Diencephalon (tissue), 2 donors: ENCODE measurements around a stretch of chr2.

GRCh38 chr2:127658624-127658907 lies 12.6 kb downstream of the GPR17 start:
- RAMPAGE, long total RNA = no peak

- RAMPAGE, long total RNA = no peak
Observed at GRCh38 chr2:127664462-127665048, 10.8 kb downstream of the LIMS2 start.

DNA sequence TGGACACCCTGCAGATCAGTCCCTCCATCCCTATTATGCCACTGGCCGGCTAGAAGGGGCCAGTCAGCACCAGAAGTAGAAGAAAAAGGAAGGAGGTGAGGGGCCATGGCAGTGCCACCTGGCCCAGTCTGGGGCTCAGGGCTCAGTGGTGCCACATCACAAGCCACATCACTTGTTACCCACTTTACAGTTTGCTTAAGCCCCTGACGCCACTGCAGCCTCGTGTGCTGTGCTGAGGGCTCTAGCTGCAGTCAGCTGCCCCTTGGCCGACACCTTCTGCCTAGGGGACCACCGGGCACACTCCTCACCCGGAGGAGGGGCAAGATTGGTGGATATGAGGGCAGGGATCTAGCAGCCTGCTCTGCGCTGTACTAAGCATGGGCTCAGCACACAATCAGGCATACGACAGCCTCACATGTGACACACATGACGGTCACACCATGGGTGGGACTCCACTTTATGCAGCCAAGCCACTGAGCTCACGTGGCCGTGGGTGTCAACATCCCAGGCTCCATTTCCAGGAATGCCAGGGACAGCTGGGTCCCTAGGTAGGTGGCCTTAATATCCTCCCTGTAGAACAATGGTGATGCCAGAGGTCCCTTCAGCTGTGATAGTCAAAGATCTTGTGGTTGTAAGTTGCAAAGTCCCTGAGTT lies 3.5 kb downstream of the LIMS2 start:
- RAMPAGE, long total RNA = no peak

GRCh38 chr2:127678897-127679340 lies 3.6 kb upstream of the LIMS2 start:
- RAMPAGE, long total RNA = no peak

- RAMPAGE, long total RNA = no peak
Observed at GRCh38 chr2:127700498-127701017, 739 bp upstream of the SFT2D3 start.

DNA sequence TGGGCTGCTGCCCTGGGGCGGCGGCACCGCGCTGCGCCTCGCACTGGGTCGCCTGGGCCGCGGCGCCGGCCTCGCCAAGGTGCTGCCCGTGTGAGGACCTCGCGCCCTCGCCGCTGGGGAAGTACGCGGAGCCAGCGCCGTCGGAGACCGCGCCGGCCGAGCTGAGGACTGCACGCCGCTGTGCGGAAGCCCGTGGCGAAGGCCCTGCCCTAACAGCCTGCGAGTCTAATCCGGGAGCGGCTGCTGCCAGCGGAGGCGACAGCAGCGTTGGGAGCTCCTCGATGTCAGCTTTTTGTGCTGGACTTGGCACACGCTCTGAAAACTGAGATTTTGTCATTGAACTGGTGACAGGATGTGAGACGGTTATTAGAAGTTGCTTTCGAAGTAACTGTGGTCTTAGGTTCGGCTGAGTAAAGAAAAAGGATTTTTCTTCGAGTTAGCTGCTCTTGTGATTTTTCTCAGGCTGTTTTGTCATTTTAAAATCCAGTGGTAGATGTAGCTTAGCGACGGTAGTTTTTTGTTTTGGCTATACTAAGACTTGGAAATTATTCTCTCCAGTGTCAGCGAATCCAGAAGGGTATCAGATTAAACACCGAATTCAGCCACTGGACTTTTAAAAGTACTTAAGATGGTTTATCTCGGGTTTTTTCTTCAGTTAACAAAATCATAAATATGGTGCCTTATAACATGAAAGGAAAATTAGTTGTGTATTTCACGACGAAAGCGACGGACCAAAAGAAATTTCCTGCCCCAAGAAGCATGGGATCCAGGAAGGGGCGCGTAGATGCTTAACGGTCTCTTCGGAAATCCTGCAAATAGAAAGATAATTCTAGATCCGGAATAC lies 1.0 kb downstream of the SFT2D3 start:
- RAMPAGE, long total RNA = no peak

DNA sequence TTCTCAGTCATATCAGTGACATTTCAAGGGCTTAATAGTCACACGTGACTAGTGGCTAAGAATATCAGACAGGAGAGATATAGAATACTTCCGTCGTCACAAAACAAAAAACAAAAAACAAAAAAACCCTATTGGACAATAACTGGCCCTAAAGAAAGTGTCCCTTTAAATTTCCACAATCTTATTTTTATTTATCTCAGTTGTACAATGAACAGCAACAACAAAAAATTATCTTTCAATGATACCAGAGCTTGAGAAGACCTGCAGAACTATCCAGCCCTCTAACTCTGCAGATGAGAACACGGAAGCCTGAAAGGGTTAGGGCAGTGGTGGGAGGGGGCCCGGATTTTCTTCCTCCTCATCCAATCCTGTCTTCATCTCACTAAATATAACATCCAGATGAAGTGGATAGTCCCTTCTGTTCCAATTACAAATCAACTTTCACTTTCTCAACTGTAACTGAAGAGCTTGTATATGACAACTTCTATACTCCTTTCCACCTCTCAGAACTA lies 32.4 kb downstream of the SFT2D3 start:
- RAMPAGE, long total RNA = no peak

DNA sequence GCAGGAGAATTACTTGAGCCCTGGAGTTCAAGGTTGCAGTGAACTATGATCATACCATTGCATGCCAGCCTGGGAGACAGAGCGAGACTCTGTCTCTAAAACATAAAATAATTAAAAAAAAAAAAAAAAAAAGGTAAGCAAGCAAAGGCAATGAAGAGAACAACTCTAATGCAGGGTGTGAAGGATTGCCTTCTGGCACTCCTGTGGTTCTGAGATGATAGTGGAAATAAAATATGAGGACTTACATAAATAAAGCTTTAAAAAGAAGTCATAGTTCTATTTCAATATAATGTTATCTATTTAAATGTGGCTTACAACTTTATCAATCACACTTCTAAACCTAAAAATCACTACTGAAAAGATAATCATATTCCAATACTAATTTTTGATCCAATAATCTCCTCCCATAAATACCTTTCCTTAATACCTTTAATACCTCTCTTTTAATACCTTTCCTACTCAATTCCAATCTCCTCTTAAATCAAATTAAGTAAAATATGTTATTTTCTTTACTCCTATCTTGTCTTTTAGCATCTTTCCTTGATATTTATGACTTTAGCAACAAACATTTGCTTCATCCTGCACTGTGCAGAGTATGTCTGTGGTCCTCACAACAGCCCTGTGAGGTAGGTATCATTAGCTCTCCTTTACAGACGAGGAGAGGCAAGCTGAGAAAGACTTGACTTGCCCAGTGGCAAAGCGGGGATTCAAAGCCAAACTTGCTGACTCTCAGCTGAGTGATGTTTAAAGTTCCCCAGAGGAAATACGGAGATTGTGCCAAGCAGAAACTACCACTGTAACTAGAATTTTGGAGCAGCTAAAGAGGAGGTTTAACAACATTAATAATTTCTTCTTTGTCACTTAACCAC lies 44.9 kb downstream of the SFT2D3 start:
- RAMPAGE, long total RNA = no peak

DNA sequence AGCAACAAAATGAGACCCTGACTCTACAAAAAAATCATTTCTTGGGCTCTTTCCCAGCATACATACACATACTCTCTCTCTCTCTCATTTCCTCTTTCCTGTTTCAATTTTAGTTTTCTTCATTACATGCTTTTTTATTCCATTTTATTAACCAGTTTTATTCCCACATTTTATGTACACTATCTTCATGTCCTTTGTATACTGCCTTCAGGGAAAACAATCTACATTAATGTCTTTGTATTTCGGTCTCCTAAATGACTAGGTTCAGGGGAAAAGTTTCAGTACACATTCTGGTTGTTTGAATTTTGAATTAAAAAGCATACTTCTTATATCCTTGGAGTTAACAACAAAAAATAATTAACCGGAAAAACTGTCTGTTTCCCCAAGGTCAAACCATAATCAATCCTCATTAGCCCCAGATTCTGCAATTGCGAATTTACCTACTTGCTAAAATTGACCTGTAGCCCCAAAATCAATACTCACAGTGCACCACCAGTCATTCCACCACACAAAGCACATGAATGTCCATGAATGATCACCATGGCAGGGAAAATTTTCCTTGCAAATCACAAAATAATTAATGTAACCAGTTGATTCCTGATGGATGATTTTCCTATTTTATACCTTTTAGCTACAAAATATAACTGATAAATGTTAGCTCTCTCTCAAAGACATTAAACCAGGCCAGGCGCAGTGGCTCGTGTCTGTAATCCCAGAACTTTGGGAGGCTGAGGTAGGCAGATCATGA lies 14.3 kb downstream of the WDR33 start:
- RAMPAGE, long total RNA = no peak

DNA sequence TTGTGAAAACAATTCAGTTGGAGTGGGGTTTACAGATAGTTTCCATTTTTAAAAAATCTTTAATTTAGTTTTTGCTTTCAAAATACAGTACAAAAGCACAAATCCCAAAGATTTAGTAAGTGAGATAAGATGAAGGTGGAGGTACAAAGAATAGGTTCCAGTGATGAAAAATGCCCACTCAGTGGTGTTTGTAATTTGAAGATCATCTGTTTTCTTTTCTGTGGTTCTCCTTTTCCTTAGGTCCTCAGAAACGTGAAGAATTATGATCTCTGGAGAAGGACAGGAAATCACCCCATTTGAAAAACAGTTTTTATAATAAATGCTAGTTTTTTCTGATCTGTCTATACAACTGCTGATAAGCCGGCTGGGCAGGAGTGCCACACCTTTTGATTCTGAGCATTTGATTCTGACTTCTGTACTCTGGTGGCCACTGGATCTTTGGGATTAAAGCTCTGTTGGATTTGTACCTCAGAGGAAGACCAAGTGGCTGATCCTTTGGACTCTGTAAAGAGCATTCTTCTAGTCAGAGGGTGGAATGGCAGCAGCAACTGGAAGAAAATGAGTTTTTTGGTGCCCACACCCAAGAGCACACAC lies 98.6 kb downstream of the UGGT1 start:
- RAMPAGE, long total RNA = no peak

DNA sequence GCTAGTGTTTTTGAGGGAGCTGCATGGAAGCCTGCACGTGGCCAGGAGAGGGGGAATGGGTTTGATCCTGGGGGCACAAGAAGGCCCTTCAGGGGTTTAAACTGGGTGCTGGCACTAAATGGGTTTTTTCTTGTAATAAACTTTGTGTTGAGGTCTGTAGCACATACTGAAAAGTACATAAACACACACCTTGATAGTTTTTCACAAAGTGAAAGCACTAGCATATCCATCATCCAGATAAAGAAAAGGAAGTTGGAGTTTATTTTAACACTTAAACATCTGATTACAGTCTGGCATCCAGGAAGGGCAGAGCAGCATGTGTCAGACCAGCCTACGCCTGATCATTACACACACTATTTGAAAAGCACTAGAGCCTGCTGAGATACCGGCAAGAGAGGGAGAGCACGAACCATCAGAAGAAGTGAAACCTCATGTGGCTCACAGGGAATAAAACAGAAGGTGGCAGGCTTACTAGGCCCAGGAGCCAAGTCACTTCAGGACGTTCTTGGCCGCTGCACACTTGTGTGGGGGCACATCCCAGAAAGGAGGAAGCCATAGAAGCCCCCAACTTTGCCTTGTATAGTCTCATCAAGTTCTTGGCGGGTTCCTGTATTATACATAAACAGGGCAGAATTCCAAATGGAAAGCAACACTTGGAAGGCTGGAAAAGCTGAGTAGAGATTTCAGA lies 105.4 kb downstream of the UGGT1 start:
- RAMPAGE, long total RNA = no peak

GRCh38 chr2:128273654-128274146 lies 45.0 kb downstream of the HS6ST1 start:
- RAMPAGE, long total RNA = no peak

DNA sequence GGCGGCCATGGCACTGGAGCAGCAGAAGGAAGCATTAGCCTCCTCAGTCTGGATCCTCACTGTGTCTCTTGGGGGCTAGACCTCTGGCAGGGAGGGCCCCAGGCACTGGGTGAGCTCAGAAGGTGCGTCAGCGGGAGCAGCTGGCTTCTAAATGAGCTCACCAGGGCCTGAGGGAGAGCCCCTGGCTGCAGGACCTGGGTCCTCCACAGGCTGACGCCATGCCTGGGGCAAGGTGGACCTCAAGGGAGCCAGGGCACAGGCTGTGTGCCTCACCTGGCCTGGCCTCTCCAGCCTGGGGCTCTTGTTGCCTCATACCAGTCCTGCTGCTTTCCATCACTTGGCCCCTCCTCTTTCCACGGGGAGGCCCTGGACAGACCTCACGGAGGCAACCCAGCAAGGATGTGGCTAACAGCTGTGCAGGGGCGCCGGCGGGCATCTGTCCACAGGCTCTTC lies 27.2 kb downstream of the HS6ST1 start:
- RAMPAGE, long total RNA = no peak

DNA sequence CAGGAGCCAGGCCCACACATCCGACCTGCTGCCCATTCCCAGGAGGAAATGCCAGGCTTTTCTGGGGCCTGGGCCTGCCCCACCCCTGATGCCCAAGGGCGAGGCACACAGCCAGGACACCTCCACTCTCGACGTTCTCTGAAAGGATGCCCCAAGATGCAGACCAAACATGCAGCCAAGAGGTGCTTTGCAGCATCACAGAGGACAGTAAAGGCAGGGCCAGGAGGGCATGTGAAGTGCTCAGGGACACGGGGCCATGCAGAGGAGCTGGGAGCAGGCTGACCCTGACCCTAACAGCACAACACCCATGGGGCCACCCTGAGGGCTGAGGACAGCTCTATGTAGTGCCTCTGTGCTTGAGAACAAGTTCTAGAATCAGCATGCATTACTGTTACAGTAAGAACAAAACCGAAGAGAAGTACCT lies 15.6 kb downstream of the HS6ST1 start:
- RAMPAGE, long total RNA = no peak

DNA sequence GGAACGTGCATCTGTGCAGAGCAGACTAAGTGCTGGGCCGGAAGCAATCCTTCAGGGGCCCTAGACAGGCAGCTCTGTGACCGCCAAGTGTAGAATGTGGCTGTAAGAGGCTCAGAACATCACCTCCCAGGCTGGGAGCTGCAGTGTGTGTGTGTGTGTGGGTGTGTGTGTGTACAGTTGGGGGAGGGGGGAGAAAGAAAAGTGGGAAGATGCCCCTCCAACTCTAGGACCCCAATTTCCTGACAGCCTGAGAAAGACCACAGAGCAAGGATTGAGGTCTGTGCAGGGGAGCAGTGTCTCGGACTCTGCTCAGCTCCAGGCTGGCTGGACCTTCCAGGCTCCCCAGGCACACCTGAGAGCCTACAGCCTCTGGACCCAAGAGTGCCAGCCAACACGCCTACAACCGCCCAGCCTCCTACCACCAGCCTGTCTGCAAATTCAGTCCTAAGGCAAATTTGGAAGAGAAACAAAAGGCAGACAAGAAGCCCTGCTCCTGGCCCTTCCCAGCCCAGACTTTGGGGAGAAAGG lies 2.1 kb downstream of the HS6ST1 start:
- RAMPAGE, long total RNA = no peak

DNA sequence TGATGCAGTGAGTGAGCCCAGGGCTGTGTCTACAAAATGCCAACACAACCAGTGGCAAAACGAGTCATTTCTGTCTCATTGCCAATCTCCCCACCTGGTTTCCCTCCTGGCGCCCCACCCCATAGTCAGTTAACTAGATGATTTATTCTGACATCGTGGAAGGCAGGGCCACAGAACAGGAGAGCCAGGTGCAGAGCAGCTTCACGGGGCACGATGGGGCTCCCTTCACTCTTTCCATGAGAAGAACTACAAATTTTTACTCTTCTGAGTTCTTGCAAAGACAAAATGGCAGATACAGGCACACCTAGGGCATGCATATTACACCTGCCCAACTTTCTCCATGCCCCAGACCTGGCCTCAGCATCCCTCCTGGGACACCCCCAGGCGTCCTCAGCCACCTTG lies 541.5 kb upstream of the RAB6C start:
- RAMPAGE, long total RNA = no peak

DNA sequence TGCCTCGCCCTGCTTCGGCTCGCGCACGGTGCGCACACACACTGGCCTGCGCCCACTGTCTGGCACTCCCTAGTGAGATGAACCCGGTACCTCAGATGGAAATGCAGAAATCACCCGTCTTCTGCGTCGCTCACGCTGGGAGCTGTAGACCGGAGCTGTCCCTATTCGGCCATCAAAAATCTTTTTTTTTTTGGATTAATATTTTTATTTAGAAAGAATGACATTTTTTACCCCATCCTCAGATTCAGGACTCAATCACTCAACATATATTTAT lies 292.7 kb upstream of the RAB6C start:
- RAMPAGE, long total RNA = no peak

DNA sequence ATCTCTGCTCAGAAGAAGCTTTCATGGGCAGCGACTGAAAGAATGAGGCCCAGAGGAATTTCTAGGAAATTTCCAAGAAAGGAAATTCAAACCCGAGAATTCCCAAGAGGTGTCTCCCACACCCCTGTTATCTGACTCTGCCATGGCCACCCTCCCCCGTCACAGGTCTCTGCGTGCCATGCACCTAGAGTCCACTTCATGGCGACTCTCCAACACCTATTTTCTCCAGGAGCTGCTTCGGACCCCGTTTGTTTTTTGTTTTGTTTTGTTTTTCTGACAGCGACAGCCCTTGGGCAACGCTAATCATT lies 715 bp downstream of the SMPD4 start:
- RAMPAGE, long total RNA = no peak

- RAMPAGE, long total RNA = no peak
Observed at GRCh38 chr2:130183626-130184269, 1.7 kb downstream of the MZT2B start.

GRCh38 chr2:130274729-130274928 lies 67.3 kb downstream of the CCDC115 start:
- RAMPAGE, long total RNA = no peak